Foreskin fibroblast (primary cell): ENCODE data around the gene TAFA1.

DNA sequence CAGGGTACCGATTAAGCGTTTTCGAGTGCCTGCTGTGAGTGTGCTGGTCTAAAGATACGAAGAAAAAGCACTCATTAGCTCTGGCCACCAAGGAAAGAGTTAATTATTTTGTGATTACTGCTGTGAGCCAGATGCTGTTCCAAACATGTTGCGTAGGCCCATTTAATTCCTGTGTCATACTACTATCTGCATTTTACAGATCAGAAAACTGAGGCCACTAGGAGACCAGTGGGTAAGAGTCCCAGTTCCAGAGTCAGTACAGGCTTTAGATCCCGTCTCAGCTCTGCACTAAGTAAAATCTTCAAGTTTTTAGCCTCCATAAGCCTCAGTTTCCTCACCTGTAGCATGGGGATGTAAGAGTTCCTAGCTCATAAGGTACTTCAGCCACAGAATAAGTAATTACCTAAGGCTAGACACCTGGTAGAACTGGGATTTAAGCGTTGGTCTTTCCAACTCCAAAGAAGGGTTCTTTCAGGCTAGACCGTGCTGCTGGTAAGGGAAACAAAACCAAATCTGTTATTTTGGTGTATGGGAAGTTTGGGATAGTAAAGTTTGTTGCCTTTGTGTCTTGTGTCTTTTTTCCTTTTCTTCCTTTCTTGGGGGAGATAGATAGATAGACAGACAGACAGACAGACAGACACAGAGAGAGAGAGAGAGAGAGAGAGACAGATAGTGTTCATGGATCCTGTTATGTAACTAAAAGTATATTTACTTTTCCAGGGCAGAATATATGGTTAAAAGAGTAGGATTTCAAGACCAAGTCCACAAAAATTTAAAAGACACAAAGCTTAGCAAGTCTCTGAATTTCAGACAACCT lies 133.5 kb downstream of the LRIG1 start:
- RRBS: no CpG with 5 or more reads among the region's 8 CpGs

GRCh38 chr3:66498072-66499241 lies 2.4 kb downstream of the LRIG1 start:
- RRBS: no CpG with 5 or more reads among the region's 11 CpGs

- RRBS: no CpG with 5 or more reads among the region's 8 CpGs
These were observed 45.5 kb upstream of the LRIG1 start for GRCh38 chr3:66546305-66546746.

DNA sequence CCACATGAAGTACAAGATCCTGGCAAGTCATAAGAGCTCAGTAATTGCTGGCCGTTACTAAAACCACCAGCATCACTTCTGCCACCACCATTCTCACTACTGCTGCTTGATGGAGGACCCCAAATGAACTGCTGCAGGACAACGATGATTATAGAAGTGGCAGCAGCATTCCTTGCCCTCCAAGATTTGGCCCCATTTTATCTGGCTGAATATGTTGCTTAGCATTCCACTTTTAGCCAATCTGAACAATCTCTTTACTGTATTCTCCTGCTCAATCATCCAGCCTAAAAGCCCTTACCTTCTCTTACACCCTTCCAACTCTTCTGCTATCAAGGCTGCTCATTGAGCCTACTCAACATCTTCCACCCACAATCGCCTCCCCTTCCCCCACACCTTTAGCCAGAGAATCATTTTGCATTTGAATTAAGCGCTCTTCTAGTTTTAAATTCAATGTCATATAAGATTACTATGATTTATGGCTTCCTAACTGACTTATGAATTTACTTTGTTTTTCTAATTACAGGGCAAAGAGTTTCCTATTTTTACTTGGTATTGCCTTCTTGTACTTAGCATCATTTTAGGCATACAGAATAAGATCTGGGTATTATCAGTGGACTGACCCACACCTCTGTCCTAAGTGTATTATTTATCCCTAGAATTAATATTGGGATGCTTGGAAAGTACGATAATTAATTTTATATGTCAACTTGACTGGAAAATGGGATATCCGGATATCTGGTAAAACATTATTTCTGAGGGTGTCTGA lies 229.6 kb downstream of the SUCLG2 start:
- RRBS: no CpG with 5 or more reads among the region's 6 CpGs

DNA sequence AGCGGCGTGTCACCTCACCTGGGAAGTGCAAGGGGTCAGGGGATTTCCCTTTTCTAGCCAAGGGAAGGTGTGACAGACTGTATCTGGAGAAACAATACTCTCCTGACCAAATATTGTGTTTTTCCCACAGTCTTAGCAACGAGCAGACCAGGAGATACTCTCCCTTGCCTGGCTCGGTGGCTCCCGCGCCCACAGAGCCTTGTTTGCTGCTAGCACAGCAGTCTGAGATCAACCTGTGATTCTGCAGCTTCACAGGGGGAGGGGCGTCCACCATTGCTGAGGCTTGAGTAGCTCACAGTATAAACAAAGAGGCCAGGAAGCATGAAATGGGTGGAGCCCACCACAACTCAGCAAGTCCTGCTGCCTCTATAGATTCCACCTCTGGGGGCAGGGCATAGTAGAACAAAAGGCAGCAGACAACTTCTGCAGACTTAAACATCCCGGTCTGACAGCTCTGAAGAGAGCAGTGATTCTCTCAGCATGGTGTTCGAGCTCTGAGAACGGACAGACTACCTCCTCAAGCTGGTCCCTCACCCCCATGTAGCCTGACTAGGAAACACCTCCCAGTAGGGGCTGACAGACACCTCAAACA lies 56.0 kb upstream of the TAFA1 start:
- RRBS: no CpG with 5 or more reads among the region's 10 CpGs

GRCh38 chr3:68003981-68004643 lies at the start of gene TAFA1:
TAFA1 (plus strand) TSS chr3:68004247.
- RRBS: no CpG with 5 or more reads among the region's 9 CpGs

GRCh38 chr3:68635400-68635778 lies 297.0 kb downstream of the TAFA4 start:
- RRBS: no CpG with 5 or more reads among the region's 1 CpG

DNA sequence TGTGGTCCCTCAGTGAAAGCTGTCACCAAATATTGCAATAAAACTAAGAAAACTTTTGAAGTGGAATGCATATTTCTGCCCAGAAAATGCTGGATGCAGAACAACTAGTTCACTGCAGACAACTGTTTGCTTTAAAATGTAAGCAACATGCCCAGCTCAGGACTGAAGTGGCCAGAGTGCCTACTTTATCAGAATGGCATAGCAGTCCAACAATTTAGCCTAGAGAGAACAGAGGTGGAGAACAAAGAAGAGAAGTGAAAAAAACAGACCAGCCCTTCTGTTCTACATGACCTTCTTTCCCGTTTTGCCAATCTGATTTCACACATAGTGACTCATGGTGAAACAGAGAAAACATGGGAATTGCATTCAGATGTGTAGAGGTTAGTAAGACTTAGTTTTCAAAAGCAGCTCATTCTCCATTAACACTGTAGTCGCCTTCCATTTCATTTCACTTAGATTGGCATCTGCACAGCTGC lies 523 bp upstream of the ARL6IP5 start:
- RRBS: no CpG with 5 or more reads among the region's 2 CpGs

DNA sequence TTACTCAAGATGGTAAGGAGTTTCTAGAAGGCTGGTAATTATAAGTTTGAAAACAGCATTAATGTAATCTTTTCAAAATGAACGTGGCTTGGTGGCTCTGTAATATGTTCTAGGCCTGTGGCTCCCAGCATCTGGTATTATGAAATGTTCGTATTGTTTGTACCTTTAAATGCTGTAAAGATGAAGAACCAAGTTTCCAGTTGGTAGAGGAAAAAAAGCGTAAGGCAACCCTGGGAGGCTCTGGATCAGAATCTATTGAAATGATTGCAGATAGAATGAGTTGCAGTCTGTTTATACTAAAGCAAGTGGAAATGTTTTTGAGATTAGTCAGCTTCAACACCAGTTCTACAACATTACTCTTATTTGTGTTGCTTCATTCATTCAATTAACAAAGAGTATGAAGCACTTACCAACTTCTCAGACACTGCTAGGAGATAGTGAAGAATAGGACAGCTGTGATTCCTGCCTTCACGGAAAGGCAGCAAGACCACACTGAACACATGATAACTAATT lies 5.3 kb downstream of the ARL6IP5 start:
- RRBS: no CpG with 5 or more reads among the region's 4 CpGs

GRCh38 chr3:69121542-69121943 lies 852 bp downstream of the LMOD3 start:
- RRBS: no CpG with 5 or more reads among the region's 7 CpGs

DNA sequence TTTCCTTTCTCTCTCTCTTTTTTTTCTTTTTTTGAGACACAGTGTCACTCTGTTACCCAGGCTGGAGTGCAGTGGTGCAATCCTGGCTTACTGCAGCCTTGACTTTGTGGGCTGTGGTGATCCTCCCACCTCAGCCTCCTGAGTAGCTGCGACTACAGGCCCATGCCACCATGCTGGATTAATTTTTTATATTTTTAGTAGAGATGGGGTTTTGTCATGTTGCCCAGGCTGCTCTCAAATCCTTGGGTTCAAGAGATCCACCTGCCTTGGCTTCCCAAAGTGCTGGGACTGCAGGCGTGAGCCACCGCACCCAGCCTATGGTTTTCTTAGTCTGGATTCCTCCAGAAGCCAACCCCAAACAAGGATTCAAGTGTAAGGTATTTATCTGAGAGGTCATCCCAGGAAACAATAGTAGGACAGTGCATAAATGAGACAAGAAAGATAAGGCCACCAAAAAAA lies 142.5 kb upstream of the FRMD4B start:
- RRBS: no CpG with 5 or more reads among the region's 3 CpGs

DNA sequence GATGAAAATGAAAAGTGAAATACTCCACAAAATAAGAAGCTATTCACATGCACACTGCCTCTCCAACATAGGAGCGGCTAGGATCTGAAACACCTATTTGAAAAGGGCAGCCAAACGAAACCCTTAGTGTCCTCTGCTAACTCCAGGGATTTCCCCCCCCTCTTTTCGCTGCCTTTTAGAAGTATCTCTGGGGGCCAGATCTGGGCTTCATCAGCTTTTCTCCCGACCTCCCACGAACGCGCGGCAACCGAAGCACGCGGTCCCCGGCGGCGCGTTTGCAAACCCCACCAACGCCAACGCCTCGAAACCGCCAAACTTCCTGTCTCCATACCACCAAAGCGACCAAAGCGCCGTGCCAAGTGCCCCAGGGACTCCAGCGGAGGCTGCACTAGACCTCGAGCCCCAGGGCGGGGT lies 155.8 kb upstream of the FRMD4B start:
- RRBS: no CpG with 5 or more reads among the region's 25 CpGs

DNA sequence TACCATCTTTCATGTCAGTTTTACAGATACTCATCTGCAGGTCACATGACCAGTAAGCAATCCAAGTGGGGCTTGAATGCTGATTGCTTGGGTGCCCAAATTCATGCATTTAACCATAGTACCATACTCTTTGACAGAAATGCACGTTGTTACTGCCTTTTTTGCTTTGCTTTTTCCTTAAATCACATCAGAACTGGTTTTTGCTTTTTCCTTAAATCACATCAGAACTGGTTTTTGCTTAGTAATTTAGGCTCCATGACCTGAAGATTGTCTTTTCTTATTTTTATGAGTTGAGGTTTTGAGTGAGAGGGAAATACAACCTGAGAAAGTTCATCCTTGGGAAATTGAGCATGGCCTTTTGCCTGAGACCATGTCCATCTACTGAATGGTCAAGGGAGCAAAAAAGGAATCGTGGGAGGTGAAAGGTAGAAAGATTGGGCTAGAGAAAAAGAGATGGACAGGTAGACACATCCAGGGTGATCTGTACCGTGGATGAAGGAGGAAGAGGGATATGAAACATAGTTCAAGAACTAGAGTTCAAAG lies 46.2 kb downstream of the MITF start:
- RRBS: no CpG with 5 or more reads among the region's 3 CpGs

GRCh38 chr3:70956890-70957929 lies 626.3 kb downstream of the FOXP1 start:
- RRBS: no CpG with 5 or more reads among the region's 7 CpGs

GRCh38 chr3:70980946-70981503 lies 602.5 kb downstream of the FOXP1 start:
- RRBS: no CpG with 5 or more reads among the region's 7 CpGs

DNA sequence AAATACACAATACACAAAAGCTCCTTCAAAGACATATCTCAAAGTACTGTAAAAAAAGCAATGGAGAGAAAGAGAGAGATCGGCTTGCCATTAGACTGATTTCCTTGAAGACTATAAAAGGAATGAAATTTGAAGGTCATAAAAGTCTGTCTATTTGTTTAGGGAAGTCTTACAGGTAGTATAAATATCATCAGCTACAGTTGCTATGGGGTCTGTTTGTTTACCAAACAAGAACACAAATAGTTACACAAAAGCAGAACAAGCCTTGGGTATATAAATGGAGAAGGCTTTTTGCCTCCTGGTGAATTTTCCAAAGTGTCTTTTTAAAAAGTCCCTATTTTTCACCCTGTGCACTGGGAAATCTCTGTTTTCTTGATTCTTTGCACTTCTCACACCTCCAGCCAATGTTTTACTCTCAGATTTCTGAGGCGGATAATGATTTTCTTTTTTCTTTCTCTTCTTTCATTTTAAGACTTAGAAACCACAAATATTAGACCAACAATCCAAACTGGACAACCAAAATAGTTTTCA lies 552.3 kb downstream of the FOXP1 start:
- RRBS: no CpG with 5 or more reads among the region's 2 CpGs

GRCh38 chr3:71062092-71062814 lies 521.3 kb downstream of the FOXP1 start:
- RRBS: no CpG with 5 or more reads among the region's 12 CpGs

- RRBS: no CpG with 5 or more reads among the region's 17 CpGs
These were observed 518.1 kb downstream of the FOXP1 start for GRCh38 chr3:71065467-71065728.